ENCODE measurements around a stretch of chr1.

GRCh38 chr1:223813737-223814551 lies 31.8 kb downstream of the TP53BP2 start:
- RRBS, 2 experiments: no CpG with 5 or more reads among the region's 11 CpGs

DNA sequence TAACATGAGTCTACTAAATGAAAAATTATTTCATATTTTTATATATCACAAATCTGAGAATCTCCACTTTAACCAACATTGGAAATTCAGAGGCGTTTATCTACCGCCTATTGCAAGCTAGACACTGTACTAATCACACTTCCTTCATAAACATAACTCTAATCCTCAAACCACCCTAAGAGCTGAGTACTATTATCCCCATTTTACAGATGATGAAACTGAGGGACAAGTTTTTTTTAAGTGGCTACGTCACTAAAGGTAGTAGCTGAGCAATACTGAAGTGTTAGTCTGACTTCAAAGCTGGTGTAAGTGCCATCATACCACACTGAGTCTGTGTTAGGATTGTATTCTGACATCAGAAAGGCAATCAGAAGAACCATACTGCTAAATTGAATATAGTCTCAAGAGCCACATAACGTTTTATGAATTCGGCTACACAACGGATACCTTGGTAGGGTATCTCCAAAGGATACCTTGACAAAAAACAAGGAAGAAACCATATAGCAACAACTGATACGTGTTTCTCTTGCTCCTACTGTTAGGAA lies 1.8 kb downstream of the TP53BP2 start:
- RRBS, 2 experiments: no CpG with 5 or more reads among the region's 7 CpGs

DNA sequence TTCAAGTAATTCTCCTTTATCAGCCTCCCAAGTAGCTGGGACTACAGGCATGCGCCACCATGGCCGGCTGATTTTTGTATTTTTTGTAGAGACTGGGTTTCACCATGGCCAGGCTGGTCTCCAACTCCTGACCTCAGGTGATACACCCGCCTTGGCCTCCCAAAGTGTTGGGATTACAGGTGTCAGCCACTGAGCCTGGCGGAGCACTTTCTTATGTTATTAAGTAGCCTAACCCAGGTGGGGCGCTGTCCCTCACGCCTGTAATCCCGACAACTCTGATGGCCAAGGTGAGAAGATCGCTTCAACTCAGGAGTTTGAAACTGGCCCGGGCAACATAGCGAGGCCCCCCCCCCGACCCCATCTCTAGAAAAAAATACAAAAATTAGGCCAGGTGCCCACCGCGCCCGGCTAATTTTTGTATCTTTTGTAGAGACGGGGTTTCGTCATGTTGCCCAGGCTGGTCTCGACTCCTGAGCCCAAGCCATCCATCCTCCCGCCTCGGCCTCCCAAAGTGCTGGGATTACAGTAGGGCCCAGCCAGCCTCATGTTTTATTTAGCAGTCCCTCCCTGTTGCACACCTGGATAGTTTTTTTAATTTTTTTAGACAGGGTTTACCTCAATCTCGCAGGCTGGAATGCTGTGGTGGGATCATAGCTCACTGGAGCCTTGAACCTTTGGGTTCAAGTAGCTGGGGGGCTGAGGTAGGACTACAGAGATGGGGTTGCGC lies 122.1 kb upstream of the FBXO28 start:
- RRBS, 2 experiments: no CpG with 5 or more reads among the region's 21 CpGs

- RRBS, 2 experiments: no CpG with 5 or more reads among the region's 29 CpGs
Measured at GRCh38 chr1:224012326-224013127, 101.4 kb upstream of the FBXO28 start.

DNA sequence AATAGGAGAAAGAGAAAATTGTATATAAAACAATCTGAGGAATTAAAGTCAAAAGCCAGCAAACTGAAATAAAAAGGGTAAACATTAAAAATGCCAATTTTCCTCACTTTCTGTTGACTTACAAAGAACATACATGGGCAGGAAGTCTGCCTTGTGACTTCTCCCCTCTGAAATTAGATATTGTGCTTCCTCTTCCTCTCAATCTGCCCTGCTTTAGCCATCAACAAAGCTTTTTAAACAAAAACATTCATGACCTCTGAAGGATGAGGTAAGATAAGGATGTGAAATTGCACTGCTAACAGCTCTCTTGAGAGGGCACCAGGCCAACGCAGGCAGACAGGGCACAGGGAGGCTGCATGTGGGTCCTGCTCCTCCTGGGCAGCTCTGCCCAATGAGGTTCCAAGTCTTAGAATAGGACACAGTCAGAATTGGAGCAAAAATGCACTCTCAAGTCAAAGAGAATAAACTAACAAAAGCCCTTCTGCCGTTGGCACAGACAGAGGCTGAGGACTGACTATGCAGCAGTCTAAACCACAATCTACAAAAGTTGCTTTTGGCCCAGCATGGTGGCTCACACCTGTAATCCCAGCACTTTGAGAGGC lies 62.2 kb downstream of the DEGS1 start:
- RRBS, 2 experiments: no CpG with 5 or more reads among the region's 2 CpGs

DNA sequence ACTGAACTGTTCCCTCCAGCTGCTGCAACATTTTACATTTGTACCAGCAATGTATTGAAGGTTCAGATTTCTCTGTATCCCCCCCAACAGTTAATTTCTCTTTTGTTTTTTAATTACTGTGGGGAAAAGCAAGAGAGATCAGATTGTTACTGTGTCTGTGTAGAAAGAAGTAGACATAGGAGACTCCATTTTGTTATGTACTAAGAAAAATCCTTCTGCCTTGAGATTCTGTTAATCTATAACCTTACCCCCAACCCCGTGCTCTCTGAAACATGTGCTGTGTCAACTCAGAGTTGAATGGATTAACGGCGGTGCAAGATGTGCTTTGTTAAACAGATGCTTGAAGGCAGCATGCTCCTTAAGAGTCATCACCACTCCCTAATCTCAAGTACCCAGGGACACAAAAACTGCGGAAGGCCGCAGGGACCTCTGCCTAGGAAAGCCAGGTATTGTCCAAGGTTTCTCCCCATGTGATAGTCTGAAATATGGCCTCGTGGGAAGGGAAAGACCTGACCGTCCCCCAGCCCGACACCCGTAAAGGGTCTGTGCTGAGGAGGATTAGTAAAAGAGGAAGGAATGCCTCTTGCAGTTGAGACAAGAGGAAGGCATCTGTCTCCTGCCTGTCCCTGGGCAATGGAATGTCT lies 9.9 kb upstream of the NVL start:
- RRBS, 2 experiments: no CpG with 5 or more reads among the region's 9 CpGs

DNA sequence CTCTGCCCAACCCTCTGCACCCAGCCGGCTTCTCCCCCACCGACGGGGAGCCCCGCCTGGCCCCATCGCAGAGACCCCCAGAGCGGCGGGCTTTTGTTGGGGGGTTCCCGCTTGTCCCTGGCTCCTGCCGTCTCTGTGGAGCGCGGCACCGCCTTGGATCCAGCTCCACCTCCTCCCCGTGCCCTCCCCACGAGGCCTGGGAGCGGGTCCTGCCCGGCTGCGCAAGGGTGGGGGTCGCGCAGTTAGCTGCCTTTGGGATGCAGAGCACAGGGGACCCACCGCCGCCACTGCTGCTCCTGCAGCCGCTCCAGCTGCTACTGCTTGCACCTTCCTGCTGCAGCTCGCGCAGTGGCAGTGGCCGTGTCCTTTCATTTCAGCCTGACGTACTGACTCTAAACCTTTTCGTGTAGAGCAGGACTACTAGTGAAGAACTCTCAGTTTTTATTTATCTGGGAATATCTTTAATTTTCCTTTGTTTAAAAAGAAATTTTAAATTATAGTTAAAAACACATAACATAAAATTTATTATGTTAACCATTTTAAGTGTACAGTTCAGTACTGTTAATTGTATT lies 11.1 kb upstream of the NVL start:
- RRBS, 2 experiments: no CpG with 5 or more reads among the region's 27 CpGs

GRCh38 chr1:224385472-224386276 lies 29.0 kb downstream of the CNIH4 start:
- RRBS, 2 experiments: no CpG with 5 or more reads among the region's 3 CpGs

- RRBS, 2 experiments: no CpG with 5 or more reads among the region's 9 CpGs
Measured at GRCh38 chr1:224418236-224418612, 16.4 kb downstream of the WDR26 start.

- RRBS, 2 experiments: no CpG with 5 or more reads among the region's 13 CpGs
Measured at GRCh38 chr1:224420832-224421465, 13.6 kb downstream of the WDR26 start.

- RRBS, 2 experiments: no CpG with 5 or more reads among the region's 6 CpGs
Measured at GRCh38 chr1:224424402-224425317, 9.9 kb downstream of the WDR26 start.

DNA sequence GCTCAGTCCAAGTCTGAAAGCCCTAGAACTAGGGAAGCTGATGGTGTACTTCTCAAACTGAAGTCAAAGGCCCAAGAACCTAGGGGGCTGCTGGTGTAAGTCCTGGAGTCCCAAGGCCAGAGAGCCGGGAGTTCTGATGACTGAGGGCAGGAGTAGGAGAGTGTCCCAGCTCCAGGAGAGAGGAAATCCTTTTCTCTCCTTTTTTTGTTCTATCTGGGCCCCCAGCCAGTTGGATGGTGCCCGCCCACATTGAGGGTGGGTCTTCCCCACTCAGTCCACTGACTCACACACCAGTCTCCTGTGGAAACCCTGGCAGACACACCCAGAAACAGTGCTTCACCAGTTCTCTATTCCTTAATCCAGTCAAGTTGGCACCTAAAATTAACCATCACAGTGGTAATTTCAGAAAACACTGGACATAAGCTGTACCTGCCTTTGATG lies 12.6 kb upstream of the WDR26 start:
- RRBS, 2 experiments: no CpG with 5 or more reads among the region's 2 CpGs

DNA sequence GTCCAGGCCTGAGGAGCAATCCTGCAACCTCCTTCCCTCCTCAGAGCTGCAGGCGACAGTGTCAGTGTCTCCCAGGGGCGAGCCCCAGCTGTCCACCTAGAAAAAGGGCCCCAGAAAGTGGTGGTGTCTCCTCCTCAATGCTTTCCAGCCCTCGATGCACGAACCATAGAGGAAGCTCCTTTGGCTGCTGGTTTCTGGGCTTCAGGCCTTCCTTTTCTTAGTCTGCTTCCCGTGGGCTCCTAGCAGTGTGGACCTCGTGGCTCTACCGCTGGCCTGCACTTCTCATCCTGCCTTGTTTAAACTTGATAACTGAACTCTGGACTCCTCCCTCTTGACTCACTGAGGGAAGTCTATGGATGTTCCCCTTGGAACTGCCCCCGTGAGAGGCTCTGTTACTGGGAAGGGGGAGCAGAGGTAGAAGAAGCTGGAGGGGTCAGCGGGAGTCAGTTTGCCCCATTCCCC lies 75.2 kb upstream of the WDR26 start:
- RRBS, 2 experiments: no CpG with 5 or more reads among the region's 9 CpGs

- RRBS, 2 experiments: no CpG with 5 or more reads among the region's 8 CpGs
Measured at GRCh38 chr1:224542670-224543473, 73.2 kb upstream of the CNIH3 start.

DNA sequence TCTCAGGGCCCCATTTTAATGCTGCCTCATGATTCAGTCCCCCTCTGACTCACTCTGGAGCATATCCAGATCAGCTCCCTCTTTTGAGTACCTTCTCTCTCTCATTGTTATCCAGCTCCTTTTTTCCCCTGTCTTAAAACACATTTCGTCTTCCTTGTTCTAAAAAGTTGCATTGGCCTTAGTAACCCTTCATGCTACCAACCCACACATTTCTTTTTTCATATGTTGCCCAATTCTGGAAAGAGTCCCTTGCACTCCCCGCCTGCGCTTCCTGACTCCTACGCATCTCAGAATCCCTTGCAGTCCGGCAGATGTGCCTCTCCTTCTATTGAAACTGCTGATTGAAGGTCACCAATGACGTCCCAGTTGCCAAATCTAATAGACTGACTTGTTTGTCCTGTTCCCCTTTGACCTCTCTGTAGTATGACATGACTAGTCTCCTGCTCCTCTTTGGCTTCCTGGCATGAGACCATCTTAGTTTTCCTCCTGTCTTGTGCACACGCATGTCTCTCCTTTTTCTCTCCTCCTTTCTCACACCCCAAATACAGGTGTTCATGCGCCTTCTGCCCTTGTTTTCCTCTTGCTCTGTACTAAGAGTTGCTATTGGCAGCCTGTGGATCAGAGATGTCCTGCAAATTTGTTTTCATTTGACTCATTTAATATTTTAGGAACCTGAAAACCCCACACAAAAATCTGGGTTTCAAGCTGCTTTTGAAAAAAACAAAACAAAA lies 92.3 kb downstream of the CNIH3 start:
- RRBS, 2 experiments: no CpG with 5 or more reads among the region's 8 CpGs

DNA sequence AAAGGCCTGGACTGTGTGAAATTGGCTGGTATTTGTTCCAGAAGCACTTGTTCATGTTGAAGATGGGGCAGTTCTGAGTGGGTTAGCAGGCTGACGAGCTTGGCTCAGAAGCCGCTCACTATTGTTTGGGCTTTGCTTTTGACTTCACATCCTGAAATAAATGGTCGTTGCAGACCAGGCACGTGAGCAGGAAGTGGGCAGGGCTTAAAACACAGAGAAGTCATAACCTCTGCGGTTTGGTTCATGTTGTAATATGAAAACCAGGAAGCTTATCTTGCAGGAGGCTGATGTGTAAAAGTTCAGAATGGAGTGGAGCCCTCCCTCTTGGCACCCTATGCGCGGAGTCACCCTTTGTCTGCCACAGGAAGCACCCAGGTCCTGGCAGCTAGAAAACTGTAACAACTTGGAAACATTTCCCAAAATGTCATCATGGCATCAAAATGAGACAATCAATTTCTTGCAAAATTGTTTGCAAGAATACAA lies 17.1 kb upstream of the LBR start:
- RRBS, 2 experiments: no CpG with 5 or more reads among the region's 7 CpGs

GRCh38 chr1:225464662-225466071 lies 37.3 kb upstream of the LBR start:
- RRBS, 2 experiments: no CpG with 5 or more reads among the region's 28 CpGs

DNA sequence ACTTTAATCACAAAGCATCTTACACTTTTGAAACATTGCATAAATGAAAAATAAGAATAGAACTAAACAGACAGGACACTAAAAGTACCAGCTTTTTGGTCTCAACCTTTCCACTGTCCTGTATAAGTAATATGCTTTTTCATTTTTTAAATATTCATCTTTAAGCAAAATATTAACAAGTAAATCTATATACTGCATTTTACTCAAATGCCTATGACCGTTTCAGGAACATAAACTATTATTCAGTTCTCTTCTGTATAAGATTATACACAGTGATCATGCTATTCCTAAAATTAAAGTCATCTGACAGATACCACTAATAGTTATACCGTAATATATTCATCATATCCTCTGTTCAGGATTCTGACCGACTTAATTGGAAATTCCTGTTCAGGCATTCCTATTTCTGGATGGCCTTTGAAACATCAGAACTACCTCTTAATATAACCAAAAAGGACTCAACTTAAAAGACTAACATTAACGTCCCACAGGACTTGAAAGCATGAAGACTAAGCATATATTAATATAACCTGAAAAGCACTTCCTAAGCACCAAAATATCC lies 3.3 kb downstream of the ENAH start:
- RRBS, 2 experiments: no CpG with 5 or more reads among the region's 4 CpGs

DNA sequence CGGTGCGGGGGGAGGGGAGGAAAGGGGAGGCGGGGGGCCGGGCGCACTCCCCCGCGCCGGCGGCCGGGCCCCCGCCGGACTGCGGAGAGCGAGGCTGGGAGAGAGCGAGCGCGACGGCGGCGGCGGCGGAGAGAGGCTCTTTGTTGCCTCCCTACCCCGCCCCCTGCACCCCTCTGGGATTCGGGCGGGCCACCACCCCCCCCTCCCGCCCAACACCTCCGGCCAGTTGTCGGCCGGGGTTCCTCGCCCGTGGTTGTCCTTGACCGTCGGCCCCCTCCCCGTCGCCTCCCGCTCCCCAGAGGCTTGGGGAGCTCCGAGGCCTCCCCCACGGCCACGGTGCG lies 267 bp upstream of the ENAH start:
- RRBS, 2 experiments: 0% methylated on average over 2 of the region's 40 CpGs

- RRBS, 2 experiments: no CpG with 5 or more reads among the region's 15 CpGs
Measured at GRCh38 chr1:225746524-225747237, 30.9 kb upstream of the SRP9 start.

Measured in LNCaP clone FGC (cell line).